Omental fat pad (tissue), 4 donors: ENCODE measurements around the genes TINAGL1, COL16A1, TMEM39B and TMEM234.

GRCh38 chr1:31576142-31576633 is at the start of gene TINAGL1:
Gene TINAGL1 (plus strand): TSS chr1:31576515.
- PRO-cap: no peak
- RAMPAGE, long total RNA, 4 experiments: start-site peak on the plus strand in 4 of 4 experiments, at chr1:31576508-31576548 at its widest, 361 to 2,770 reads per replicate

DNA sequence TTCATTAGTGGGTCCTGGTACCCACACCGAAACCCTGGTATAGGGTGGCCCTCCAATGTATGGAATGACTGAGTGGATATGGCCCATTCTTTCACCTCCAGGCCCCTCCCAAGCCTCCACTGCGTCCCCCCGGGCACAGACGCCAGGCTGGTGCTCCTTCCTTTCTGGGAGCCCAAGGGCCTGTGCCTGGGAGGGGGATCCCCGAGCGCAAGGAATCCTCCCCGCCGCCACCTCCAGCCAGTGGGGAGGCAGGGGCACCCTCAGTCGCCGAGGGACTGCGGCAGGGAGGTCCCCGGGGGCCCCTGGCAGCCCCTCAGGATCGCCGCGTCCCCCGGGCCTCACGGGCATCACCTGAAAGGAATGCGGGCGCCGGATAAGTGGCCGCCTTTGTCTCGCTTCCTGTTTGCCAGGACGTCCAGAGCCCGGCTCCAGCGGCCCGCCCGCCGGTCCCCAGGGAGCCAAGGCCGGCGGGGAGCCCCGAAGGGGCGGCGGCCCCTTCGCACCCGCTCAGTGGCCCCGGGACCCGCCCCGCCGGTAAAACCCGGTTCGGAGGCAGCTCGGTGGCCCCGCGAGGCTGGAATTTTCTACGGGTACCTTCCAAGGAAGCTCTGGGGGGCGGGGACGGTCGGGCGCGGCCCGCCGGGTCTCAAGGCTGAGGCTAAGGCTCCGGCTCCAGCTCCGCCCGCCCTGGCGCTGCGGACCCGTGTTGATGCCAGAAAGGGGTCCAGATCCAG is 12.4 kb downstream of the TINAGL1 start:
- PRO-cap: no peak
- RAMPAGE, long total RNA, 4 experiments: no peak in any of the 4 experiments

DNA sequence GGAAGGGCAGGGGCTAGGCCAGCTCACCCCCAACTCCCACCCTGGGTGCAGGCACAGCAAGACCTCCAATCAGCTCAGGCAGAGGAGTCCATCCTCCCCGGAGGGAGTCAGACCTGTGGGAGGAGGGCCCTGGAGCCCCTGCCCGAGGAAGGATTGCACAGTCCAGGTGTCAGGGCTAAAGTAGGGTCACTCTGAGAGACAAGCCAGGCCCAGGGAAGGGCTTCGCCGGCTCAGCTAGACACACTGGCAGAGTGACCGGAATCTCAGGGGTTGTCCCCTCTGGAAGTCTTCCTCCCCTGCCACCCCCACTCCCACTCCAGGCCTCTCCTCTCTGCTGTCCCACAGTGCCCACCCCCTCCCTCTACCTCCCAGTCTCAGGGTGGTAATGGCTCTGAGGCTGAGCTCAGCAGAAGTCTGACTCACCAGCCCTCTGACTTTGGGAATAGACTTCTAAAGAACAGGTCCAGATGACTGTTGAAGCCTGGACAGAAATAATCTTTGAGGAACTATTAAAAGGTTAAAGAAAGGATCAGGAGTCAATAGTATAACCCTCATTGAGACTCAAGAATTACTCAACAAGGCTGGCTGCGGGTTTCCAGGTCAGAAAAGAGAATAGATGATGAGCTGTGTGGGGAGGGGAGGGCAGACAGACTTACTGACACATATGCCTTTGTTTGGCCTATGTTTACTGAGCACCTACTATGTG is 8.0 kb downstream of the HCRTR1 start:
- PRO-cap: no peak
- RAMPAGE, long total RNA, 4 experiments: no peak in any of the 4 experiments

- PRO-cap: no peak
- RAMPAGE, long total RNA, 4 experiments: no peak in any of the 4 experiments
Observed at GRCh38 chr1:31668649-31669059, 24.0 kb upstream of the PEF1 start.

DNA sequence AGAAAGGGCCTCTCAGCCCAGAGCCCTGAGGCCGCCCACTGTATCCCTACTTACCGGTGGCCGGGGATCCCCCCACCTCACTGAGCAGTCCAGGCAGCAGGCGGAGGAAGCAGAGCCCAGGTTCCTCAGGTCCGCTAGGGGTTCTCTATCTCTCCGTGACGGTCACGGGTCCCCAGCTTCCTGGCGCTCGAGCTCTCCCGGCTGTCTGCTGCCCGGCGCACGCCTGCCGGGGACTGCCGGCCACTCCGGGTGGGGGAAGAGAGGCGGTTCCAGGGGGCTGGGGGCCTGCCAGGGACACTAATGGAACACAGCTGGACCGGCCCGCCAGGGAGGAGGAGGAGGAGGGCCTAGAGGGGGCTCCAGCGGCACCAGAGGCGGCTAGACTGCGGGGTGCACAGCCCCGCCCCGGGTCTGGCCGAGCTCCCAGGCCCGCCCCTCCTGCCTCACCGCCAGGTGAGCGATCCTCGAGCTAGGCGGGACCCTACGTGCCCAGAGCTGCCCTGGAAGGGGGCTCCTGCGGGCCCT is at the start of gene COL16A1:
COL16A1 (minus strand) TSS at position 235 of the 525 bp plus-strand sequence.
- PRO-cap: no peak
- RAMPAGE, long total RNA, 4 experiments: start-site peak on the minus strand in 4 of 4 experiments, centred at positions 183 to 211 of the sequence, 44 to 153 reads per replicate

DNA sequence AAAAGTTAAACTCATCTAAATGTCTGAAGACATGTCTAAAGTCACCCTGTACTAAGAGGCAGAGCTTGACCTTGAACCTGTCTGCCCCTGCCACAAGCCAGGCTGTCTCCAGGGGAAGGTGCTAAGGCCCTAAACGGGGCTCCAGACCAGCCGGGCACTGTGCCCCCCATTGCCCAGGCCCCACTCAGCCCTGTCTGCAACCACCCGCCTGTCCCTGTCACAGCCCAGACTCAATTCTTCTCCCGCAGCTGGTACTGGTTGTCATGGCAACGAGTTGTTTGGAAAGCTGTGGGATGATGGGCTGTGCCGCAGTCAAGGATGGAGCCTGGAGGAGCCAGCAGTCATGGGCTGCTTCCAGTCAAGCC is 4.3 kb downstream of the SPOCD1 start:
- PRO-cap: no peak
- RAMPAGE, long total RNA, 4 experiments: no peak in any of the 4 experiments

- PRO-cap: no peak
- RAMPAGE, long total RNA, 4 experiments: no peak in any of the 4 experiments
Observed at GRCh38 chr1:31913533-31914272, 24.5 kb downstream of the PTP4A2 start.

DNA sequence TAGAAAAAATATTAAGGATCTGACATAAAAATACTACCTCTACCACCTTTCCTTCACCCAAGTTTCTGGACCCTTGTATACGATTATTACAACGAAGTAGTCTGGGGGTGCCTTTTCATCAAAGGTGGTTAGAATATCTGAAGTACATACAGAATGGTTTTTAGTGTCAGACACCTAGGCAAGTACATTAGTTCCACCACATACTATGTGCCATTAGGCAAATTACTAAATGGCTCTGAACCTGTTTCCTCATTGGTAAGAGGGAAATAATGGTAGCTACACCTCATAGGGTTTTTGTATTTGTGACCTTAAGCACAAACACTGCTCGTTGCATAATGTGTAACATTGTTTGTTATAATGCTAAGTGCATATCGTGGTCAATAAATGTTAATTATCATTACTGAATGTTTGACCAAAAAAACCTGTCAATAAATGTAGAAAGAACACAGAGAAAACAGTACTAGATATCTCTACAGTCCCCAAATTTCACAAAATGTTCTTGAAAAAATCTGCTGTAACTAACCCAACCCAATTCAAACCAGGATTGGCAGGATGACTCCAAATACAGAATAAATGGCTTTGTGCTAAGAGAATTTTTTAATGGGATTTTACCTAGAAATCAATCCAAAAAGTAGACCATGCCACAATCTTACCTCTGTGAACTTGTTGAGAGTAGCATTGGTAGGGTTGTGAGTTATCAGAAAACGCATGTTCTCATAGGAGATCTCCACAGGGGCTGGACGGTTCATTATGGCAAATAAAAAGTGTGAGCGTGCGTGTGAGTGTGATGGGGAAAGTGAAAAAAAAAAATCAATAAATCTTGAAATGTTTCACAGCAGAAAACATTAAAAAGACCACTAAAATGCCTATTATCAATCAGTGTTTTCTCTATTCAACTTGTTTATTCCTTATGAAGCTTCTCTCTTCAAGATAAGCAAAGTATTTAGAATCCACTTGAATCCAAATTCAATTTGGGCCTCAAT is 19.6 kb downstream of the PTP4A2 start:
- PRO-cap: no peak
- RAMPAGE, long total RNA, 4 experiments: start-site peak on the minus strand in 1 of 4 experiments, centred at position 792 of the sequence, 112 reads per replicate

GRCh38 chr1:31926761-31927664 is 11.2 kb downstream of the PTP4A2 start:
- PRO-cap: no peak
- RAMPAGE, long total RNA, 4 experiments: no peak in any of the 4 experiments

DNA sequence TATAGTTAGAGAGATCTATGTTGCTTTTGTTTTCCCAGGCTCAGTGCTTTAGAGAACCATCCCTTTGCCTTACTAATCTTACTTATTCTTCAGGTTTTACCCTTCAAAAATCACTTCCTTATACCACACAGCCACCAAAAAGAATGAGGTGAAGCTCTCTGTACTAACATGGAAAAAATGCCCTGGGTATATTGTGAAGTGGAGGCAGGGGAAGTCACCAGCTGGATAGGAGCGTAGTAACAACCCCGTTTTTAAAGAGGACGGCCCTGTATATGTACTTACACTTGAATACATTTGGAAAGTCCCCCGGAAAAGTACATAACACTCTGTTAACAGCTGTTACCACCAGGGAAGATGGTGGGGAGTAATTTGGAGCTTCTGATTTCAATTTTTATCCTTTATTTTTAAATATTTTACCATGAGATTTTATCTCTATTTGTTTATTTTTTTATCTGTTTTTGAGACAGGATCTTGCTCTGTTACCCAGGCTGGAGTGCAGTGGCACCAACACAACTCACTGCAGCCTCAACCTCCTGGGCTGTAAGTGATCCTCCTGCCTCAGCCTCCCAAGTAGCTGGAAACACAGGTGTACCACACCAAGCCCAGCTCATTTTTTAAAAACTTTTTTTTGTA is 28.2 kb upstream of the KHDRBS1 start:
- PRO-cap: no peak
- RAMPAGE, long total RNA, 4 experiments: no peak in any of the 4 experiments

DNA sequence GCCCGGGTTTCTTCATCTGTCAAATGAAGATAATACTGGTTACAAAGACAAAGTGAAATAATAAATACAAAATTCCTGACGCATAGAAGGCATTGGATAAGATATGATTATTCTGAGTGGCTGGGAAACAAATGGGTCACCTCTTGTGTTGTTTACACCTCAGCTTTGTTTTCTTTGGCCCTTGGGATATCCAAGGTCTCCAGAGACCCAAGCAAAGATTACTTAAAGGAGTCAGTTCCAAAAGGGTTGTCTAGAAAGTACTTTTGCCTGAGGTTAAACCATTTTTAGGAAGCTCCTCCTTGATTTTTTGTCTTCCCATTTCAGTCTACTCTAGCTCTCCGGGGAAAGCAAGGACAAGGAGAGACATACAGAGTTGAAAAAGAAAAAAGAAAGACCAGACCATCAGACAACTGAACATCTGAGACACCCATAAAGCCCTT is 9.7 kb downstream of the KHDRBS1 start:
- PRO-cap: no peak
- RAMPAGE, long total RNA, 4 experiments: no peak in any of the 4 experiments

- PRO-cap: no peak
- RAMPAGE, long total RNA, 4 experiments: no peak in any of the 4 experiments
Observed at GRCh38 chr1:32031336-32031889, 17.7 kb downstream of the KHDRBS1 start.

DNA sequence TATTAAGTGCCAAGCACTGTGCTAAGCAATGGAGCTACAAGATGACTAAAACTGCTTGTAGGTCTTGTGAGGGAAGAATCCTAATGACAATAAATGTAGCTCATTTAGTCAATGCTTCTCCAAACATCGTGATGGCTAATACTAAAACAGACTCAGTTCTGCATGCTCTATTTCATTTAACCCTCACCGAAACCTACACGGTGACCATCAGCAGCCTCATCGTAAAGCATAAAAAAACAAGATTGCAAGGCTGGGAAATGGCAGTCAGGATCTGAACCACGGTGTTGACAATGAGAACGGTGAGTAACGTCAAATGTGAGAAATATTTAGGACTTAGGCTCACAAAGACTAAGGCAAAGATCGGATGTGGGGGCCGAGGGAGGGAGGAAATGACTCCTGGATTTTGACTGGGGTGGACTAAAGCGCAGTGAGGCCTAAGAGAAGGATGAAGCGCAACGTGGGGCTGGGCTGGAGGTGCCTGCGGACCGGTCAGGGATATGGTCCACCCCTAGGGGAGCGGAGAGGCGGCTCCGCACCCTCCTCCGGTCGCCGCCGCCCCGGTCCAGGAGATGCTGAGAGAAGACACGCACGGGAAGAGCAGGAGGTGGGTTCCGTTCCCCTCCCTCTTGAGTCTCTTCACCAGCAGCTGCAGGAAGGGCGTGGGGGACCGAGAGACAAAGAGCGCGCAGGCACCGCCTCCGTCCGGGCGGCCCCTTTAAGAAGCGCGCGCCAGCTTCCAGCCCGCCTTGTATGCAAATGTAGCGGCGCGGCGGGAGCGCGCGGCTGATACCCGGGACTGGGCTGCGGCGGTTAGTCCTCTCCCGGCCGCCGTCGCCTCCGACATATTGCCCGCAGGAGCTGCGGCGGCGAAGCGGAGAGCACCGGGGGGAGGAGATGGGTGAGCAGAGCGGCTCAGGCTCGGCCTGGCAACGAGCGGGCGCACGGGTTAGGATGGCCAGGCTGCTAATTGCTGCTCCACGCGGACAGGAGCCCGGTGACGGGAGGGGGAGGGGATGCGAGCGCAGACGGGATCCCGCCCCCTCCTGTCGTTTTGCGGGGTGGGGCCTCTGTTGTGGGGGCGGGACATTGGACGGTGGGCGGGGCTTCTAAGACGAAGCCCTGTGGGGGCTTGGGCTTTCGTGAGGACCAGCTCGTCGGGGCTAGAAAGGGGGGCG is at the start of gene TMEM39B:
TMEM39B (plus strand) TSS at position 786 of the 1,175 bp plus-strand sequence.
- PRO-cap: no peak
- RAMPAGE, long total RNA, 4 experiments: start-site peak on the plus strand in 2 of 4 experiments, centred at positions 814 to 817 of the sequence, 15 to 16 reads per replicate

DNA sequence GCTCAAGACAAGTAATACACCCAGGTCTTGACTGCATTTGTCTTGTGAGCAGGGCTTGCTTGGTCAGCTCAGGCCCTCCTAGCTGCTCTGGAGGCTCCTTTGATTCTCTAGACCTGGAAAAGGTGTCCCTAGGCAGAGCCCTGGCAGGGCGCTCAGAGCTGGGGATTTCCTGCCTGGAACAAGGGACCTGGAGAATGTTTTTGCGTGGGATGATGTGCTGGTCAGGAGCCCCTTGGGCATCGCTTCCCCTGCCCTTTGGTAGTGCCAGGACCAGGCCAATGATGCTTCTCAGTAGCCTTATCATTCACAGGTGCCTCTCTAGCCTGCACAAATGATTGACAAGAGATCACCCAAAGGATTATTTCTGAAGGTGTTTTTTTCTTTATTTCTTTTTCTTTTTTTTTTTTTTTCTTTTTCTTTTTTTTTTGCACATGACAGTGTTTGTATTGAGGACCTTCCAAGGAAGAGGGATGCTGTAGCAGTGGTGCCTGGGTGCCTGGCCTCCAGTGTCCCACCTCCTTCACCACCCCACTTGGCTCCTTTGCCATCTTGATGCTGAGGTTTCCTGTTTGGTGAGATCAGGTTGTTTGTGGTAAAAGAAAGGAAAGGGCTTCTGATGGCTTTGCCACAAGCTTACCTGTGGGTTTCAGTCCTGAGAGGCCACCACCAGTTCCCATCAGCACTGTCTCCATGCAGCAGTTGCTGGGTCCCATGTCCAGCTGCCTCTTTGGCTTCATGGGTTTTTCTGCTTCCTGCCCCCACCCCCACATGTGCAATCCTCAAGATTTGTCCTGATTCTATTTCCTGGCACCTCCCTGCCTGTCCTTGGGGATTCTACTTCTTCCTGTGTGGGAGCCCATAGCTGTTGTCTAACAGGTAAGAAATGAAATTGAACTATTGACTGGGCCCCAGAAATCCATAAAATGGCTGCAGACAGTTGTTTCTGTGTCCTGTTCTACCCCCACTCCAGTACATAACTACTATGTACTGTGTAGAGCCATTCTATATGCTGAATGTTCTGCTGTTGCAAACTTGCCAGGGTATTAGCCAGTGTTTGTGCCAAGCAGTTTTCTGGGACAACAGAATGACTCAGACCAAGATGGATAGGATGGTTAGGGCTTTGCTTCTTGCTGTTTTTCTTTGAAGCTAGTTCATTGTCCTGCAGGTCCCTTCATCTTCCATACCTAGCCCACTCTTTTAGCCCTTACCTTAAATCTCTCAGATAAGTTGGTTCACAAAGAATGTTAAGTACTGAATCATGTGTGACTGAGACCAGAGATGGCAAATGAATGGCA is 4.4 kb upstream of the CCDC28B start:
- PRO-cap: no peak
- RAMPAGE, long total RNA, 4 experiments: no peak in any of the 4 experiments

GRCh38 chr1:32197404-32198067 is 2.9 kb upstream of the CCDC28B start:
- PRO-cap: no peak
- RAMPAGE, long total RNA, 4 experiments: no peak in any of the 4 experiments

- PRO-cap: bidirectional peak, plus-strand start at chr1:32222433, minus-strand start at chr1:32222148
- RAMPAGE, long total RNA, 4 experiments: start-site peak on the plus strand in 4 of 4 experiments, at chr1:32222404-32222444 at its widest, 179 to 1,138 reads per replicate; start-site peak on the minus strand in 2 of 4 experiments, at chr1:32221982-32222353 at its widest, 18 to 84 reads per replicate
Observed at GRCh38 chr1:32221406-32222548, at the start of gene TMEM234. Gene TMEM234 (minus strand): TSS chr1:32222353.

DNA sequence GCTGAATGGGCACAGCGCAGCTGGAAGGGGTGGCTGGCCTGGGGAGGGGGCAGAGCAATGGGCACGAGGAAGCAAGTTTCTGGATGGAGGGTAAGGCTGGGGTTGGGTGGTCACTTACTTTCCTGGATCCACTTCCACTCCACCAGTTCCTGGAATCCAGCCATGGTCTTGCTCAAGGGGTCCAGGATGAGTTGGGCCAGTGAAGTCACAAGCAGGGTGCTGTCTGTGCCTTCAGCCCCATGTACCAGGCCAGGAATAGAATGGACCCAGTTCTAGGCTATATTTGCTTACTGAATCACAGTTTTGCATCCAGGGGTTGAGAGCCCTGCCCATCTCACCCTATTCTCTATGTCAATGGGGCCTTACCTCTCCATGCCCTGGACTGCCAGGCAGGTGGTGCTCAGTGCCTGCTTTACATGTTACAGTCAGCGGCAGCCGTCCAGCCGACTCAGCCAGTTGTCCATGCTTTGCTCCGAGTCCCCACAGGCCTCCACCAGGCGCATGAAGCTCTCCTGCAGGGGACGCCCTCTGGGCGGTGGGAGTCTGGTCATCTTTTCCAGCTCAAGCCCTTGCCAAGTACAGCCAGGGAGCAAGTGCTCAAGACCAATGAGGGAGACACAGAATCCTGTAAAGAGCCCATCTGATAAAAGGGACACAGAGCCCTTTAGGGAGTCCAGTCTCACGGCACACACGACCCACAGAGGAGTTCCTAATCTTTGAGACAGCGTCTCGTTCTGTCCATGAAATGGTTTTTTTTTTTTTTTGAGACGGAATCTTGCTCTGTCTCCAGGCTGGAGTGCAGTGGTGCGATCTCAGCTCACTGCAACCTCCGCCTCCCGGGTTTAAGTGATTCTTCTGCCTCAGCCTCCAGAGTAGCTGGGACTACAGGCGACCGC is 12.2 kb upstream of the FAM167B start:
- PRO-cap: no peak
- RAMPAGE, long total RNA, 4 experiments: no peak in any of the 4 experiments

DNA sequence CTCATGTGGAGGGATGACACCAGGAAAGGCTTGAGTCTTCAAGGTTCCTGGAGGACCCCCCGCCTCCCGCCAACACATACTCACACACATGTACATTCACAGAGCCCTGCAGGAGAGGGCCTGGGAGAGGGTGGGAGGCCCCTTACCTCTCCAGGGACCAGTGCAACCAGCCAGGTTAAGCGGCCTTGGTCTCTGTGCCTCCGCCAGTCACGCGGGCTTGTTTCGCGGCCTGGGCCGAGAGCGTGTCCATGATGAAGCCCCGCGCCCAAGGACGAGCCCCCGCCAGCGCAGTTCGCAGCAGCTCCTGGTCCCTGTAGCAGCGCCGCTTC is 7.3 kb upstream of the FAM167B start:
- PRO-cap: no peak
- RAMPAGE, long total RNA, 4 experiments: no peak in any of the 4 experiments

DNA sequence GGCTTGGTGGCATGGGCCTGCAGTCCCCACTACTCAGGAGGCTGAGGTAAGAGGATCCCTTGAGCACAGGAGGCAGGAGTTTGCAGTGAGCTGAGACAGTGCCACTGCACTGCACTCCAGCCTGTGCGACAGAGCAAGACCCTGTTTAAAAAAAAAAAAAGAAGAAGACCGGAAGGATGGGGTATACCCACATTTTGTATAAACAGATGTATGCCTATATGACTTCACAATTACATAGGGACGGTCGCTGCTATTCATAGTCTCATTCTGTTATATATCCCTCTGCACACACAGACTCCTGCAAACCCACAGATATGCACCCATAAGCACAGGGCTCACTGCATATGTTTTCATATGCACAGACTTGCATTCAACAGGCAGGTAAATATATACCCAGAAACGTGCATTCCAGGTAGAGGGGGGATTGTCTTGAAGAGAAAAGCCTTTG is 12.7 kb downstream of the LCK start:
- PRO-cap: no peak
- RAMPAGE, long total RNA, 4 experiments: no peak in any of the 4 experiments

- PRO-cap: no peak
- RAMPAGE, long total RNA, 4 experiments: no peak in any of the 4 experiments
Observed at GRCh38 chr1:32338271-32339021, 2.4 kb upstream of the MARCKSL1 start.